Aortic smooth muscle cell (primary cell): ENCODE measurements around a stretch of chr15.

GRCh38 chr15:63476138-63476791 lies 28.1 kb upstream of the USP3 start:
- RRBS, result no CpG with 5 or more reads among the region's 6 CpGs

DNA sequence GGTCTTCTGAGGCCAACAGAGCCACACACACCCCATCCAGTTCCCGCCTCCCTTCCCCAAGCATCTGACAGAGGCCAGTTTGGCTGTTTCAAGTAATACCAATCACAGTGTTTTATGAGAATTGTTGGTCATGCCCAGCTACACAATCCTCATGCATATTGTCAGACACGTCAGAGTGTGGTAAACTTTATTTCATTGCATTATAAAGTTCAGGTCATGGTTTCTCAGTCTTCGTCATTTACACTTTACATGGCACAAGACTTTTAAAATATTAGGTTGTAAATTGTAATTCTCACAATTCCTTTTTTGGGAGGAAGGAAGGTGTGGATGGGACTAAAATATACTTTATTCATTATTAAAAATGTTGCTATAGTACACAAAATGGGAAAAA lies 15.7 kb upstream of the USP3 start:
- RRBS, result no CpG with 5 or more reads among the region's 3 CpGs

DNA sequence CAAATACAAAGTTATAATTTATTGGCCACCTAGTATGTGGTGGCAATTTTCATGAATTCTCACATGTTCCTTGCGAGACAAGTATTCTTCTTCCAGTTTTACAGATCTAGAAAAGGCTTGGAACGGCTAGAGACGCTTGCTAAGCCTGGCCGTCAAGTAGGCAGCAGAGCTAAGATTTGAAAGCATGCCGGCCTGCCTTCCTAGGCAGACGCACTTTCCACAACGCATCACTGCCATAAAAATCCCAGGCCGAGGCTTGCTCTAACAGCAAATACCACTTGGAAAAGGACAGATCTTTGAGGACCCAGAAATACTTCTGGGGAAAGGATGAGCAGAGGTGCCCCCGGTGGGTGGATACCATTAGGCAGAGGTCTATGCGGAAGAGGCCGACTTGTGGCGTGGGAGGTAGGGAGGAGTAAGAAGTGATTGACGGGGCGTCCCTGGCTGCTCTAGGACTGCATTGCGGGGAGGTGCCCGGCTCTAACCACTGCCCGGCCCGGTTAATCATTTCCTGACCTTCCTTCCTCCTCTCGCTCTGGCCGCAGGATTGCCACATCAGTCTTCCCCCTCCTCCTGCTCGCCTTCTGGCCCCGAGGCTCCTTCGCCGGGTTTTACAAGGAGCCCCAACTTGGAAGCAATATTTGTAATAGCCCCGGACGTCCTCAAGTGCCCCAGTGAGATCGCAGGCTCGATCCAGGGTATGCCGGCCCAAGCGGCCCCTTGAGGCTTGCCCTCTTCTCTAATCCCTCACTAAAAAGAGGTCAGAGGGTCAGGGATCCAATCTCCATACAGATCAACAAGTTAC lies 1.3 kb upstream of the USP3 start:
- RRBS, result 3% methylated on average over 11 of the region's 30 CpGs

GRCh38 chr15:63506181-63506943 lies 2.0 kb downstream of the USP3 start:
- RRBS, result no CpG with 5 or more reads among the region's 6 CpGs

GRCh38 chr15:63615862-63616728 lies 18.9 kb downstream of the FBXL22 start:
- RRBS, result no CpG with 5 or more reads among the region's 8 CpGs

GRCh38 chr15:63830075-63830571 lies 3.6 kb downstream of the HERC1 start:
- RRBS, result no CpG with 5 or more reads among the region's 4 CpGs

DNA sequence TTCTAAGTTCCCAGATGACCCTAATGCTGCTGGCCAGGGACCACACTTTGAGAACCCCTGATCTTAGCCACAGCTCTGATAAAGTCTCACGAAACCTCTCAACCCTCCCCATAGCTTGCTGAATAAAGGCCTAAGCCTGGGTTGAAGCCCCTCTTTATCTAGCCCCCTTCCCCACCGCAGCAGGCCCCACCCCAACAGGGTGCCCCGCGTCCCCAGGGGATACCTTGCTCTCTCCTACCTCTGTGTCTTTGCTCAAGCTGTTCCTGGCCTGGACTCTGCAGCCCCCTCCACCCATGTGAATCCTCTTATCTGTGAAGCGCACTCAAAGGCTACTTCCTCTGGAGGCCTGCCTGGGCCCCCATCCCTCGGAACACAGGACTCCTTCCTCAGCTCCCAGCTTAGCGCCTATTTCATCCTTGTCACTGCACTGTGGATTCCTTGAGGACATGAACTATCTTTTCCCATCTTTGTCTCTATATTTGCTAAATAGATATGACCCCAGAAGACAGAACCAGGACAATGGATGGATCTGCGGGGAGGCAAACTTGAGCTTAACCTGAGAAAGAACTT lies 61.4 kb upstream of the HERC1 start:
- RRBS, result no CpG with 5 or more reads among the region's 8 CpGs

GRCh38 chr15:64096939-64097509 lies 1.2 kb downstream of the SNX1 start:
- RRBS, result no CpG with 5 or more reads among the region's 13 CpGs

- RRBS, result no CpG with 5 or more reads among the region's 1 CpG
Measured at GRCh38 chr15:64106231-64106587, 10.4 kb downstream of the SNX1 start.

DNA sequence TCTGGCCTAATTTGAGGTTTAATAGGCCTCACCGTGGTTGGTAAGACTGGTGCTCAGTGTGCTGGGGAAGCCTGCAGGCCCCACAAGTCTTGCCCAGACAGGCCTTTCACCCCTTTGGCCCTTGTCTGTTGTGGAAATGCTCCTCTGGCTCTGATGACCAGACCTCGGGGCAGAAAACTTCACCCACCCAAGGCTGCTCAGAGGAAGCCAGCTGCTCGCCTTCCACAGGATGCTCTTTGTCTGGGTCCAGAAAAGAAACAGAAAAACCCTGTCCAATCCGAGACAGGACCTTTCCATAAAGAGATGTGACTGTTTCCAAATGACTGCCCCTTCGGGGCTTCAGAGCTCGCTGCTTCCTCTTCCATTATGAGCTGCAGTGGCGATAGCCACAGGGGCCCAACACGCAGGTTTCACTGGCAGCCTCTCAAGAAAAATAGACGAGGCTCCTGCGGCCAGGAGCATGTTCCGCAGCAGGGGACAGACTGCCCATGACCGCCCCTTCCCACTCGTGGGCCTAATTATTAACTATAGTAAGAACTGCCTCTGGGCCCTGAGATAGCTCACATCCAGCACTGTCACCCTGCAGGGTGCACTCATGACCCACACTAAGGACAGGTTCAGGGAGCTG lies 6.8 kb upstream of the SNX22 start:
- RRBS, result no CpG with 5 or more reads among the region's 13 CpGs

DNA sequence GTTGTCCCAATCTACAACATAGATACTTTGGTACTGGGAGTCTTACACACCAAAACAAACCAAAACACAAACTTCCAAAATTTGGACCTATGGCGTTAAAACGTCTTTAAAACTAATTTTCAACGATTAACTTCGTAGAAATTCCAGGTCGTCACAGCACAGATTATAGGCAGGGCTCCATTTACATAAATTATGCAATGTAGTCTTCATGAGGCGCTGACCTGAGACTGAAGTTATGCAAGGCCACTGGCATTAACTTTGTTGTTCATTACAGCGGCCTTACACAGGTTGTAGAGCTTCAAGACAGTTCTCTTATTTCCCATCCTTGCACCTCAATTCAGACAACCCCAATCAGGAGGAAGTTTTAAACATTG lies 1.1 kb upstream of the PPIB start:
- RRBS, result no CpG with 5 or more reads among the region's 7 CpGs

DNA sequence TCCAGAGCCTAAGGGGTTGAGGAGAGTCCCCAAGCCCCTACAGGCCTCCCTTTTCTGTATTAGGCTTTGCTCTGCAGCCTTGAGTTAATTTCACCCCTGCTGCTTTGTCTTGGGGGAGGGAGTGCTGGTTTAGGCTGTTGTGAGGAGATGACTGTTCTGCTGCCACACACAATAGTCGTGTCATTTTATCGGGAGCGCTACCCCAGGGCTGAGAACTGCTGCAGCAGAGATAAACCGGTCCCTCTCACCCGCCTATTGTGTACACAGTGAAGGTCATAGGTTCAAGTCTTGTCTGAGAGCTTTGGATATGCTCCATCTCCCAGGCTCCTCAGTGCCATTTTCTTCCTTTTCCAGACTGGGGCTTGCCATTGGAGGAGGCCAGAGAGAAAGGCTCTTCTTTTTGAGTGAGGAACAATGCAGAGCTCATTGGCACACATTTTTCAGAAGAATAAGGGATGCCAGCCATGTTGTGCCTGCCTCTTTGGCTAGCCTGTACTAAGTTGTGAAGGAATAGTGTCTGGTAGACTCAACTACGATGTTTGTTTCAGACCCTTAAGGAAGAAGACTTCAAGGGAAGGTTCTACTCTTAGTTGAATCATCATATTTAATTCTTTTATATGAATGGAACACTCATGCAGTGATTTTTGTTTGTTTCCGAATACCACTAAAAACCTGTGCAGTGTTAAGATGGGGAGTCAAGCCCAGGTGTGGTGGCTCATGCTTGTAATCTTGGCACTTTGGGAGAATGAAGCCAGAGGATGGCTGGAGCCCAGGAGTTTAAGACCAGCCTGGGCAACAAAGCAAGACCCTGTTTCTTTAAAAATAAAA lies 1.6 kb downstream of the ZNF609 start:
- RRBS, result no CpG with 5 or more reads among the region's 7 CpGs

- RRBS, result no CpG with 5 or more reads among the region's 2 CpGs
Measured at GRCh38 chr15:64633949-64634466, 141.4 kb downstream of the RBPMS2 start.

DNA sequence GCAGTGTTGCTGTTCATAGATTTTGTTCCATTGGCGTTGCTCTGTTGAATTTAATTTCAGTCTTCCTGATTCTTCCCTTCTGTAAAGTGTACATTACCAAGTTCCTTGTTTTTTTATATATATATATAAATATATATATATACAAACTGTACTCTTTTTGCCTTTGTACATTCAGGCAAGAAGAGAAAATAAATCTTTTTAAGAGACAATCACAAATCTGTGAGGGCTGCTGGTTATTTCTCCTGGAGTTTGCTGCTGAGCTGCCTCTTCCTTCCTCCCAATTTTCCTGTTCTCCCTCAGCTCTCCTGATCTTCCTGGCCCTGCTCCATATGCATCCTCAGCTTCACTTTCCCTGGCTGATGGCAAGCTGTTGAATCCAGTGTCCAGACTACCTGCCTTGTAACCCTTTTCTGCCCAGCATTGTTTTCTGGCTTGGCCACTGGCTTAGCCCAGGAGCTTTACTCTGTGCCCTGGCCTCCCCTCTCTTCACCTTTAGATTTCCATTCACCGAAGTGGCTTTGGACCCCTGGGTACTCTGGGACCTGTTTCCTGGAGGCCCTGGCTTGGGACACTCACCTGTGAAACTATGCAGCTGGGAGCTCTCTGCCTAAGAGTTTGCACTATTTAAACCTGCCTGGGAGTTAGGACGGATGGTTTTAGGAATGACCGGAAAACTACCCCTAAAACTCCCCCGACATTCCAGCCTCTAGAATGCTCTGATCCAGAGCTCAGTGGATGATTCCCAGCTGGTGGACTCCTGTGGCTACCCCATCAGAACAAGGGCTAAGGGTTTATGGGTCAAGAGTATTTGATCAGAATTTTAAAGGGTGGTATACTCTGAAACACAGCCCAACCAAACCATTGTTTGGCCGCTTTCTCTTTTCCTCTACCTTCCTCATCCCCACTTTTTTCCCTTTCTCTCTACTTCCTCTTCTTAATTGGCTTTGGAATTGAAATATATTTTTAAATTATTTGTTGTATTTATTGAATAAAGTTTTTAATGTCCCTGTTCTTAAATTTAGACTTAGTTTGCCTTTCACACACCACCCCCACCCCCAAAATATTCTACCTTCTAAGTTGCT lies 90.0 kb downstream of the RBPMS2 start:
- RRBS, result no CpG with 5 or more reads among the region's 6 CpGs

GRCh38 chr15:64700881-64701591 lies 74.4 kb downstream of the RBPMS2 start:
- RRBS, result no CpG with 5 or more reads among the region's 3 CpGs

- RRBS, result no CpG with 5 or more reads among the region's 13 CpGs
Measured at GRCh38 chr15:64749072-64749633, 26.2 kb downstream of the RBPMS2 start.

DNA sequence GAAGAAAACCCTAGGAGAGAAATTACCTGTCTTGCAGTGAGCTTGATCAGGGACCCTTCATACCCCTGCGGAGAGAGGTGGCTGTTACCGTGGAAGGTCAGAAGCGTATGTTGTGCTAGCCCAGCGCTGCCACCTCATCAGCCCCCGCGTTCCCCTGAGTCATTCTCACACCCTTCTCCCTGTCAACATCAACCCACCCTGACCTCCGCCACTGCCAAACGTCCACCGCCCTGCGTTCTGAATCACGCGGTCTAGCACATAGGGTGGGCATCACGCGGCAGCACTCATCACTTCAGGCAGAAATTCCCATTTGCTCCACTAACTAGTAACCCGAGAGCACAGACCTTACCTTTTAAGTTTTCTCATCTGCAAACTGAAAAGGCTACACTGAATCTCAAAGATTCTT lies 25.1 kb downstream of the RBPMS2 start:
- RRBS, result no CpG with 5 or more reads among the region's 15 CpGs

GRCh38 chr15:64754733-64755276 lies 20.6 kb downstream of the RBPMS2 start:
- RRBS, result no CpG with 5 or more reads among the region's 9 CpGs

DNA sequence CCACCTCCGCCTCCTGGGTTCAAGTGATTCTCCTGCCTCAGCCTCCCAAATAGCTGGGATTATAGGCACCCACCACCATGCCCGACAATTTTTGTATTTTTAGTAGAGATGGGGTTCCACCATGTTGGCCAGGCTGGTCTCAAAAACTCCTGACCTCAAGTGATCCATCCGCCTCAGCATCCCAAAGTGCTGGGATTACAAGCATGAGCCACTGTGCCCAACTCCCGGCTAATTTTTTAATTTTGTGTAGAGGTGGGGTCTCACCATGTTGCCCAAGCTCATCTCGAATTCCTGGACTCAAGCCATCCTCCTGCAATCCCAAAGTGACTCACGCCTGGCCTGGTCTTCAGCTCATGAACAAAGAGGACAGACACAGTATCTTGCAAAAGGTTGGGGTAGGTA lies 13.6 kb downstream of the RBPMS2 start:
- RRBS, result no CpG with 5 or more reads among the region's 6 CpGs

- RRBS, result no CpG with 5 or more reads among the region's 7 CpGs
Measured at GRCh38 chr15:64762670-64762990, 12.8 kb downstream of the RBPMS2 start.